ENCODE measurements around the genes TREX1, QRICH1 and C3orf62.

DNA sequence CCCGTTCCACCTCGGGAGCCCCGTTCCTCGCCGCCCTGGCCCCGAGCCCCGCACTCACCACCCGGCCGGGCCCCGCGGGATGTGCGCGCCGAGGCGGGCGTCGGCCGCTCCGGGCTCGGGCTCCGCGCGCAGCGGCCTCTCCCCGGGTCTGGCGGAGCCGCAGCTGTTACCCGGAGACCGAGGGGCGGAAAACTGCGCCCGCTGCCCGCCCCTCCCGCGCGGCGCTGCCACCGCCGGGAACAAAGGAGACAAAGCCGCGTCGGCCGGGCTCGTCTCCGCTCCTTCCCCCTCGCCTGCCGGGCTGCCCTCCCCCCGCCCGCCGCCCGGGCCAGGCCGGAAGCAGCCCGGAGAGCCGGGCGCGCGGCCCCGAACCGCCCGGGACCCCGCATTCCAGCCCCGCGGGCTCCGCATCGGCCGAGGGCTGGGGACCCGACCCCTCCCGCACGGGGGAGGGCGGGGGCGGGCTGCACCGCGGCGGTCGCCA, 649 bp downstream of the PLXNB1 start:
- PRO-cap, 3 experiments = peak in 3 of 3 experiments; most common minus-strand start position 150 of the sequence (in 3)
- RRBS = 1% methylated on average over 35 of the region's 75 CpGs

DNA sequence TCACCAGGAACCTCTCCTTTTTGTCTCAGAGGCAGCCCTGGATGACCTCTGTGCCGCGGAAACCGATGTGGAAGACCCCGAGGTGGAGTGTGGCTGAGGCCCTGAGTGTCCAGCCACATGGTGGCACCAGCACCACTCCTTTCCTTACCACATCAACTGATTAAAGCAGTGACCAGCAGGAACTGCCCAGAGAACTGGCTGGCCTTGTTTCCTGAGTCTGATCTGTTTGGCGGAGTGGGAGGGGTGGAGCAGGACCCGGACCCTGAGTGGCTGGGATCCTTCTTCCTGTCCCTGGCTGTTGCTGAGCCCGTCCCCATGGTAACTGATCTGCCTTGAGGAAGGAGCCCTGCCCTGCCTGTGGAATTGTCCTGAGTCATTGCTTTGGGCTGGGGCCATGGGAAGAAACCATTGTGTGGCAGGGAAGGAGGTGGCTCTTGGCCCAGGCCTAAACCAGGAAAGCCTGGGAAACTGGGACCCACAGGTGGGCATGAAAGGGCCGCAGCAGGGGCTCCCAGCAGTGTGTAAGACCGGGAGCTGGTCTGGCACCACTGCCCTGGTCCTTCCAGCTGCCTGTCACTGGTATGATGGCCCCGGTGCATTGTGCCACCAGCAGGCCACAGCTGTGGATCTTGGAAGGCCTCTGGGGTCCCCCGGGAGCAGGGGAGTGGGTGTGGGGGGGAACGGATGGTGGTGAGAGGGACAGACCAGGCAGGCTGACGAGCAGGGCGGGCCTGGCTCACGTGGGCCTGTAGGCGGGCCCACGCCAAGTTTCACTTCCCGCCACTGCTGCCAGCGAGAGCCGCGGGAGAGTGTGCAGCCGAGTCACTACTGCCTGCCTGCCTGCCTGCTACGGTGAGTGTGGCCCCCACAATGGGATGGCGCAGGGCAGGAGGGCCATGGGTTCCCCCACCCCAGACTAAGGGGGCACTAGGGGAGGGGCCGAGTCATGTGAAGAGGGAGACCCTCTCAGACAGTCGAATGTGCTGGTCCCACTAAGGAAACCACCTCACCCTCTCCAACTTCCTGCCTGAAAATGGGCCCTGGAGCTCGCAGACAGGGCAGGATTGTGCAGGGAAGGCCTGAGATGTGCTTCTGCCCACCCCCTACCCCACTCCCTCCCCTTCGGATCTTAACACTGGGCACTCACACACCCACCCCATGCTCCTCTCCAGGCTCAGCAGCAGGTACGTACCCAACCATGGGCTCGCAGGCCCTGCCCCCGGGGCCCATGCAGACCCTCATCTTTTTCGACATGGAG, at the start of gene TREX1:
Gene TREX1, plus strand, starts transcription at position 773 of the 1,258 bp plus-strand sequence.
- PRO-cap, 3 experiments = peak in 3 of 3 experiments; most common plus-strand start position 376 of the sequence (in 3); most common minus-strand start position 196 of the sequence (in 3)
- RRBS = 4% methylated on average over 3 of the region's 32 CpGs

DNA sequence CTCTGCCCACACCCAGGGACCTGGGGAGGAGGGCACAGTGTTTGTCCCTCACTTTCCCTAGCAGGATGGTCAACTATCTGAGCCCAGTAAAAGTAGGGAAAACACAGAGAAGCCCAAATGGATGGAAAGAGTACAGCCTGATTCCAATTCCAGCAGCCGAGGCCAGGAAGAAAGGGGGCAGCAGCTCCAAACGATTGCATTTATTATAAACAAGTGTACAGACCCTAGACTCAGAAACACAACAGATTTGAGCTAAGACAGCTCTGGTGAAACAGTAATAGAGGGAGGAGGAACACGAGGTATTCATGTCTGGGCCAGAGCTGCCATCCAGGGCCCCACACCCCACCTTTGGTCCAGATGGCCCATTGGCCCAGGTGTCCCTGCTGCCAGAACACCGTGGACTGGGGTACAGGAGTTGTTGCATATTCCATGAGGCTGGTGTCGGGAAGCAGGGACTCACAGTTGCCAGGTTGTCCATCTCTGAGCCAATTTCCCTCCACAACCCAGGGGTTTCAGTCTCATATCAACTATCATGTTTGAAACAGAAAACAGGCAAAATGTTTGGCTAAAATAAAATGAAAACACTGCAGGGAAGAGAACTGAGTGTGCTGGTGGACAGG, 1.8 kb downstream of the TREX1 start:
- PRO-cap, 3 experiments = peak in 1 of 3 experiments; most common plus-strand start position 158 of the sequence (in 1)
- RRBS = no CpG with 5 or more reads among the region's 5 CpGs

- PRO-cap, 3 experiments = no peak in any of the 3 experiments
- RRBS = no CpG with 5 or more reads among the region's 5 CpGs
Observed at GRCh38 chr3:48473384-48473745, 7.3 kb downstream of the TREX1 start.

- PRO-cap, 3 experiments = peak in 1 of 3 experiments; most common plus-strand start chr3:48507844 (in 1)
- RRBS = no CpG with 5 or more reads among the region's 16 CpGs
Observed at GRCh38 chr3:48507126-48508321, 3.5 kb upstream of the SHISA5 start.

GRCh38 chr3:48655969-48656904, 6.4 kb downstream of the CELSR3 start:
- PRO-cap, 3 experiments = peak in 3 of 3 experiments; most common plus-strand start chr3:48656187 (in 2); most common minus-strand start chr3:48656198 (in 3)
- RRBS = 2% methylated on average over 39 of the region's 111 CpGs

- PRO-cap, 3 experiments = peak in 3 of 3 experiments; most common plus-strand start chr3:48684761 (in 3)
- RRBS = no CpG with 5 or more reads among the region's 9 CpGs
Observed at GRCh38 chr3:48684314-48684915, 1.3 kb downstream of the NCKIPSD start.

GRCh38 chr3:48692312-48692733, 6.6 kb upstream of the NCKIPSD start:
- PRO-cap, 3 experiments = no peak in any of the 3 experiments
- RRBS = no CpG with 5 or more reads among the region's 1 CpG

DNA sequence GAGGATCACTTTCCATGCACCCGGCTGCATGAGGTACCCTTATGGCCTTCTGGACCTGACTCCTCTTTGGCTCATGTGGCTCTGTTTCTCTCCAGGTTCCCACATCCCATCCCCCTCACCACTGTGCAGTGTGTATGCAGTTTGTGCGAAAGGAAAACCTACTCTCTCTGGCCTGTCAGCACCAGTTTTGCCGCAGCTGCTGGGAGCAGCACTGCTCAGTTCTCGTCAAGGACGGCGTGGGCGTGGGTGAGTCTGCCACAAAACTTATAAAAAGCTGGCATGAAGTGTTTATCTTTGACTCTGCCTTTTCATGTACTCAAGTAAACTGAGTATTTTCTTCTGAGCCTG, 23.0 kb upstream of the P4HTM start:
- PRO-cap, 3 experiments = no peak in any of the 3 experiments
- RRBS = no CpG with 5 or more reads among the region's 7 CpGs

DNA sequence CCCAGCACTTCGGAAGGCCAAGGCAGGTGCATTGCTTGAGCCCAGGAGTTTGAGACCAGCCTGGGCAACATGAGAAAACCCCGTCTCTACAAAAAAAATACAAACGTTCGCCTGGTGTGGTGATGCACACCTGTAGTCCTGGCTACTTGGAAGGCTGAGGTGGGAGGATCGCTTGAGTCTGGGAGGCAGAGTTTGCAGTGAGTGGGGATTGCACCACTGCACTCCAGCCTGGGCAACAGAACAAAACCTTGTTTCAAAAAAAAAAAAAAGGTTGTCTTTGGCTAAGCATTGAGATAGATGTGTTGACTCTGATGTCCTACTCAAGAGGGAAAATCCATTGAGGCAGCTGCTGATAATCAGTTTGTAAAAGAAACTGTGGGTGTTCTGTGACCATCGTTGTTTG, 9.0 kb upstream of the P4HTM start:
- PRO-cap, 3 experiments = no peak in any of the 3 experiments
- RRBS = no CpG with 5 or more reads among the region's 6 CpGs

- PRO-cap, 3 experiments = no peak in any of the 3 experiments
- RRBS = no CpG with 5 or more reads among the region's 2 CpGs
Observed at GRCh38 chr3:49063150-49063632, 30.7 kb downstream of the QRICH1 start.

DNA sequence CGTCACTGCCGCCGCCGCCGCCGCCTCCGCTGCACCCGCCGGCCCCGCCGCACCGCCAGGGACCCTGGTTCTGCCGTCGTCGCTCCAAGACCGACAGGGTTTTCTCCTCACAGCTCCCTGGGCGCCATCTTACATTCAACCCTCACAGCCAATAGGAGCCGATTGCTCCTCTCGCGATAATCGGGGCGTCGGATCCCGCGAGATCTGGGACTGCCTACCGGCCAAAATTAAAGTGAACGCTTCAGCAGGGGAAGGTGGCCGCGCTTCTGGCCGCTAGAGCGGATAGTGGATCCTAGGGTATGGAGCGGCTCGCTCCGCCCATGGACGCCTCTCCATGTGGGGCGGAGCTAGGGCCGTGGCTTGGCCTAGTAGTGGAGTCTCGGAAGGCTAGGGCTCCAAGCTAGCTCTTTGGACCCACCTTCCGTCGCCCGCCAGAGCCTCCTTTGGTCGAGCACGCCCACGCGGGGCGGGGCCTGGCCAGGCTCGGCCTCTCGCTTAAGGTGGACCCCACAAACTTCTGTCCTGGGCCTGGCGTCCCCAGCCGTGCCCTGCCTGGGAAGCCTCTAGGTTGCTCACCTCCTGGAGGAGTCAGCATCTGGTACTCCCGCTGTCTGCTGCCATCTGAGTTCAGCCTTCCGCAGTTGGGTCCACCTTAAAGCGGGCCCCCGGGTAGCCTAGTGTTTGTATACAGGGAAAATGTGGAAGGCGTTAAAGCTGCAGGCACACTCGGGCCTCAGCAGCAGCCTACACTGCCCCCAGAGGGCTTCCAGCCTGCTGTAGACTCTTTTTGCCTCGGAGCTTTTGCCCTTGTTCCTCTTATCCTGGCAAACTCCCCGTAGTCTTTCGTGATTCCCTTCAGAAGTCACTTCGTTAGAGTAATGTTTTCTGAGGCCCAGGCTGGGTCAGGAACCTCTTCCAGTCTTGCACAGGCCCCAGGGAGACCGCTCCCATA, at the start of gene QRICH1:
Gene QRICH1, minus strand, starts transcription at position 153 of the 952 bp plus-strand sequence.
- PRO-cap, 3 experiments = peak in 3 of 3 experiments; most common plus-strand start position 474 of the sequence (in 2); most common minus-strand start position 131 of the sequence (in 2)
- RRBS = 3% methylated on average over 9 of the region's 61 CpGs

DNA sequence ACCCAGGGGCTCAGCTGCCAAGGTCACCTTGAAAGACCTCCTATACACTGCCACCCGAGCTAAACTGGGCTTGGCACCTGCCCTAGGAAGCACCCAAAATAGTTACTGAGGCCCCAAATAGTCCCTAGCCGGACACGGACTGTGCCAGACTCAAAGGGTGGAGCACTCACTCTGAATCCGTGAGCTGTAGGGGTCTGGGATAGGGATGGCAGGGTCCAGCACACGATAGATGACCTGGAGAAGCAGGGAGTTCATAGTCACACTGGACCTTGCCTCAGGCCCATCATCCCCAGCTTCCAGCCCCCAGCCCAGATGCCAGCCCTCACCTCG, 1.7 kb downstream of the LAMB2 start:
- PRO-cap, 3 experiments = no peak in any of the 3 experiments
- RRBS = no CpG with 5 or more reads among the region's 6 CpGs

DNA sequence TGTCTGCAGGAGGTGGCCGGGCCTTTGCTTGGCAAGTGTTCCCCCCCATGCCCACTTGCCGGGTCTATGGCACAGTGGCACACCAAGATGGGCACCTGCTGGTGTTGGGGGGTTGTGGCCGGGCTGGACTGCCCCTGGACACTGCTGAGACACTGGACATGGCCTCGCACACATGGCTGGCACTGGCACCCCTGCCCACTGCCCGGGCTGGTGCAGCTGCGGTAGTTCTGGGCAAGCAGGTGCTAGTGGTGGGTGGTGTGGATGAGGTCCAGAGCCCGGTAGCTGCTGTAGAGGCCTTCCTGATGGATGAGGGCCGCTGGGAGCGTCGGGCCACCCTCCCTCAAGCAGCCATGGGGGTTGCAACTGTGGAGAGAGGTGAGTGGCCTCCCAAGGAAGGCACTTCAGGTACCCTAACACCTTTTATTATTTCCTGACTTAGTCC, 1.4 kb downstream of the KLHDC8B start:
- PRO-cap, 3 experiments = no peak in any of the 3 experiments
- RRBS = 11% methylated on average over 6 of the region's 10 CpGs

DNA sequence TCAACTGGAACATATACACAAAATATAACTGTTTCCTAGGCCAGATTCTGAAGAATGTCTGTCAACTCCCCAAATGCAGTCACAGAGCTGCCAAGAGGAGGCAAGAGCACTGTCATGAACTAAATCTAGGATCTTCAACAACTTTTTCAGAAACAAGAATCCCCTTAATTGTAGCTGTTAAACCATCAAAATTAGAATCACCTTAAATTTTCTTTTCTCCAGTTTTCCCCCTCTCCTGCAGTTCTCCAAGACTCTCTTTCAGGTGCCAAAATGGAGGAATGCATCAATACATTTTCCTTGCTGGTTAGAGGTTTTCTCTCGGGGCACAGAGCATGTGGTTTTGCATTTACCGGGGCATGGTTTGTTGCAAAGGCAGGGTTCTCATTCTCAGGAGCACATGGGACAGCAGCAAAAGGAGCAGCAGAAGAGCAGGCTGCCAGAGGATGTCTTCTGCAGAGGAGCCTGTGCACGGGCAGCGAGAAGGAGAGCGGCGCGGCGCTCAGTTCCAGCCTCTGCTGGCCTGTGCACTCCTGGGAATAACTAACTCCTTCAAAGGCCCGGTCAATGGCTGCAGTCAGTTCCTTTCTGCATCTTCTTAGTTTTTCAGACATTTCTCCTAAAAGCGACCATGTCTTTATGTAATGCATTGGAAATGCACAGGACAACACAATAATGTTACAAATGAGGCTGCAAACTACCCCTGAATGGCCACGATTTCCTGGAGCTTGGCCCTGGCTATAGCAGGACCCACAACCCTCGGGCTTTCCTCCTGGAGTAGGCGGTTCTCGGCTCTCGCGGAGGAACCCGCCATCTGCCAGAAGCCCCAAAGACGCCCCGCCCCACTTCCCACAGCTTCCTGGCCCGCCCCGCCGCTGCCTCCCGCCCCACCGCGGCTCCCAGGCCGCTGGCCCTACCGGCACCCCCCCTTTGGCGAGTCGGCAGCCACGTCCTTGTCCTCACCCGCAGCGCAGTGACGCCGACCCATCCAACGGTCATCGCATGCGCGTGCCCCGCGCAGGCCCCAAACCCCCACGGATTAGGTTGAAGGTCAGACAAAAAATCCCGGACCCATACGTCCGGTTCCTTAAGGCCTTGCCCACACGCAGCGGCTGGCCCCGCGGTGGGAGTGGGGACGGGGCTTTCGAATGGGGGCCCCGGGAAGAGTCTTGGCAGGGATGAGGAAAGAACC, at the start of gene C3orf62:
Gene C3orf62, minus strand, starts transcription at position 1,007 of the 1,189 bp plus-strand sequence.
- PRO-cap, 3 experiments = peak in 3 of 3 experiments; most common plus-strand start position 941 of the sequence (in 1); most common minus-strand start position 771 of the sequence (in 2)
- RRBS = 4% methylated on average over 6 of the region's 51 CpGs

DNA sequence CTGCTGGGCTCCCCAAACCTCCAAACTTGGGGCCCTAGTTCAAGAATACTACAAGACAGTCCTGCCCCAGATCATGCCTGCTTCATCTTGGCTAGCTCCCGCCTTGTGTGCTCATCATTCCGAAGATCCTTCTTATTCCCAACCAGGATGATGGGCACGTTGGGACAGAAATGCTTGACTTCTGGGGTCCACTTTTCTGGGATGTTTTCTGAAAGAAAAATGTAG, 4.2 kb upstream of the GPX1 start:
- PRO-cap, 3 experiments = no peak in any of the 3 experiments
- RRBS = no CpG with 5 or more reads among the region's 3 CpGs

- PRO-cap, 3 experiments = peak in 1 of 3 experiments; most common minus-strand start chr3:49461804 (in 1)
- RRBS = no CpG with 5 or more reads among the region's 2 CpGs
Observed at GRCh38 chr3:49461186-49462415, 8.5 kb upstream of the DAG1 start.

- PRO-cap, 3 experiments = peak in 3 of 3 experiments; most common plus-strand start chr3:49469631 (in 3); most common minus-strand start chr3:49469586 (in 2)
- RRBS = 2% methylated on average over 9 of the region's 34 CpGs
Observed at GRCh38 chr3:49469386-49470104, 522 bp upstream of the DAG1 start.

- PRO-cap, 3 experiments = no peak in any of the 3 experiments
- RRBS = no CpG with 5 or more reads among the region's 1 CpG
Observed at GRCh38 chr3:49498074-49498286, 27.9 kb downstream of the DAG1 start.

GRCh38 chr3:49534210-49534698, 20.0 kb upstream of the BSN start:
- PRO-cap, 3 experiments = no peak in any of the 3 experiments
- RRBS = no CpG with 5 or more reads among the region's 8 CpGs